ENCODE results near the gene AGBL5.

- PRO-cap = no peak
These were observed 49.6 kb upstream of the GAREM2 start for GRCh38 chr2:26123162-26123716.

- PRO-cap = no peak
These were observed 37.5 kb upstream of the GAREM2 start for GRCh38 chr2:26134903-26136248.

- PRO-cap = no peak
These were observed 22.1 kb downstream of the HADHA start for GRCh38 chr2:26222275-26222833.

GRCh38 chr2:26245685-26246397 is 1.1 kb downstream of the HADHB start:
- PRO-cap = no peak

DNA sequence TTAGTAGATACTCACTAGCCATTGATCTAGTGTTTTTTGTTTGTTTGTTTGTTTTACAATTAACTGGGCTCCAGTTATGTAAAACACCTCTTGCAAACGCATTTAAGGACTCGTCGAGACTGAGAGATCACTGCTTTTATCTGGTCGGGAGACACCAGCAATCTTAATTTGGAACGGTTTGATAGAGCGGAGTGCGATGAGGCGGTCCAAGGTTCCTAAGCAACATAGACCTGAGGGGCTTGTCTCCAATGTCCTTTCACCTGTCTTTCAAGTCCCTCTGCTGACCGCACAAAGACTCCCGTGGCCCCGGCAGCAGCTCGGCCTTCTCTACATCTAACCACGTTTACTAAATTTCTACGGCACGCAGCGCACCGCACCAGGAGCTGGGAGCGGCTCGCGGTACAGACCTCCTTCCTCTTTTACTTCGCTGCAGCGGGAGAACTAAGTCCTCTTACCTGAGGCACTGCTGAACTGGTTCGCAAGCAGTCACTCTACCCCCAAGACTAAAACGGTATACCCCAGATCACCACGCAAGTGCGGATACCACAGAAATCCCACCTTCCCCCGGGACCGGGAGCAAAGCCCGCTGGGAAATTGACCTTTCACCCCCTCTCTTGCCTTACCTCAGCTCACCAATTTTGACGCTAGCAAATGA is 560 bp upstream of the SELENOI start:
- PRO-cap = bidirectional peak, plus-strand start at position 349 of the sequence, minus-strand start at position 335 of the sequence; bidirectional peak, plus-strand start outside the sequence, minus-strand start at position 566 of the sequence

- PRO-cap = no peak
These were observed 11.9 kb upstream of the DRC1 start for GRCh38 chr2:26389933-26390169.

DNA sequence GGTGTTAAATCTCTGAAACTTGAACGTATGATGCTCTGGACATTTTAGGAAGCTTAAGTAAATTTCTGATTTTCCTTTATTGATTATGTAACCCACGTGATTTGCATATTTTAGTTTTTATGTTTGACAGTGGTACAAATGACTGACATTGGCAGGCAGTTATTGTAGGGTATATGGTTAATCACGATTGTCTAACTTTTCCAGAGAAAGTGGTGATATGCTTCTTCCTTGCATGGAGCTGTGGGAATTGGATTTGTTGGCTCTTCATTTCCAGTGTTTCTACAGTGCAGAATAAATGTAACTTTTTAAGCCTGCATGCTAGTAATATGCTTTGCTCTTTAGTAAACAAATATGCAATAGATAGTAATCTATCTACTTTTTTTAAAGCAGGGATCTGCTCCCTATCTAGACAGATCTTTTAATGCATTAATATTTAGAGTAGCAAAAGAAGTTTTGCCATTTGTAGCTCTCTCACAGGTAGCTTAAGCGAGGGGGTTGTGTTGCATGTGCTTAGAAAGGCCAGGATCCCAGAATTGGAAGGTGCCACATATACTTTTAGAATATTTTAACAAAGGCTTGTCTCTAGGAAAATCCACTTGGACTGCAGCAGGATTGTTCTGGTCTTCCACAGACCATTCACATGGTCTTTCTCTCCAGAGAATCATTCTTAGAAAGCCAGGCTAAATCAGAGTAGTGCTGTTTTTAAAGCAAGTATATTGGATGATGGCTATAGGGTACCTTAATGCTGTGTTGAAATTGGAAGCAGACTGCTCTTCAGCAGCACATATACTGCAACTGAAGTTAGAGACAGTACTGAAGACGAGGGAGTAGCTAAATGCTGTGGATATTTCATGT is 8.5 kb upstream of the DRC1 start:
- PRO-cap = no peak

GRCh38 chr2:26691768-26692212 is 732 bp upstream of the KCNK3 start:
- PRO-cap = no peak

DNA sequence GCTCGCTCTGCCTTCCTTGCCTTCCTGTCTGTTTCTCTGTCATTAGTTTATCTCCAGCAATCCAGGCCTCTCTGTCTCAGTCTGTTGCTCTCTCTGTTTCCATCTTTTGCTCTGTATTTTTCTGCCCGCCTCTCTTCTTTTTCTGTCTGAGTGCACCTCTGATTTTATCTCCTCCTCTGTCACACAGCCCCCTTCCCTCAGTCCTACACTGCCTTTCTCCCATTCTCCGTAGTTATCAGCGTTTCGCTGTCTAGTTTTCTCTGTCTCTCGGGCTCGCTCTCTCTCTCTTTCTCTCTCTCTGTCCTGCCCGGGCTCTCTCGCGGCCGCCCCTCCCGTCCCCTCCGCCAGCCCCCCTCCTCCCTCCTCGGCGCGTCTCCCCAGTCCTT is 316 bp upstream of the KCNK3 start:
- PRO-cap = bidirectional peak, plus-strand start outside the sequence, minus-strand start at position 293 of the sequence

DNA sequence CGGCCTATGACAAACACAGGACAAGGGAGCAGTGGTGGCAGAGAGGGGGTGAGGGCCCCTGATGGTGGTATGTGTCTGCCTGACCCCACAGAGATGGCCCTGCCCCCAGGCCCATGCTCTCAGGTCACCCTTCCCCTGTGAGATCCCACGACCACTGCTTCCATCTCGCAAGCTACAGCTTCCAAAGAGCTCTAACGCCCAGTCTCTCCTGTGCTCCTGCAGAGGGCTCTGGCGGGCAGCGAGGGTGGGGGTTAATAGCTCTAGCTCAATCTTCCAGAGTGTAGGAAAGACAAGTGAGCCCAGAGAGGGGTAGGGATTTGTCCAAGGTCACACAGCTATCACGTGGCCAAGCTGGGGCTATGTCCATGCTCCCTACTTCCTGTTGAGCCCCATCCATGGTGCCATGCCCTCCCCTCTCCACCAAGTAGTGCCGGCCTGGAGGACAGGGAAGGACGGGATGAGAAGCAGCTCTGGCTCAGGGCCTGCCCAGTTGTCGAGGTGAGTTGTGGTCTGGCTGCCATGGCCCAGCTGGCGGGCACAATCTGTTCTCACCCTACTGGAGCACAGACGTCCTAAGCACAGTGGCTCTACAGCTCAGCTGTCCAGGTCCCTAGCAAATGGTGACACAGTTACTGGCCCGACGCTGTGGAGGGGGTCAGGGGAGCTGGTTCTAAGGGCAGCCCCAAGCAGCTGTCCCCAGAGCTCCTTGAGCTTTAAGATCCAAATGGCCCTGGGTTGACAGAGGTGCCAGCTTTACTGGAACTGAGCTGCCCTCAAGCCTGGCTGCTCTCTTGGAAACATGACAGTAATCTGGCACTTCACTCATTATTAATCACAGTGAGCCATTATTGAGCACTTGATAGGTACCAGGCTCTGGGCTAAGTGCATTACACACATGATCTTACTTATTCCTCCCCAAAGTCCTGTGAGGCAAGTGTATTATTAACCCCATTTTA is 32.8 kb downstream of the KCNK3 start:
- PRO-cap = no peak

DNA sequence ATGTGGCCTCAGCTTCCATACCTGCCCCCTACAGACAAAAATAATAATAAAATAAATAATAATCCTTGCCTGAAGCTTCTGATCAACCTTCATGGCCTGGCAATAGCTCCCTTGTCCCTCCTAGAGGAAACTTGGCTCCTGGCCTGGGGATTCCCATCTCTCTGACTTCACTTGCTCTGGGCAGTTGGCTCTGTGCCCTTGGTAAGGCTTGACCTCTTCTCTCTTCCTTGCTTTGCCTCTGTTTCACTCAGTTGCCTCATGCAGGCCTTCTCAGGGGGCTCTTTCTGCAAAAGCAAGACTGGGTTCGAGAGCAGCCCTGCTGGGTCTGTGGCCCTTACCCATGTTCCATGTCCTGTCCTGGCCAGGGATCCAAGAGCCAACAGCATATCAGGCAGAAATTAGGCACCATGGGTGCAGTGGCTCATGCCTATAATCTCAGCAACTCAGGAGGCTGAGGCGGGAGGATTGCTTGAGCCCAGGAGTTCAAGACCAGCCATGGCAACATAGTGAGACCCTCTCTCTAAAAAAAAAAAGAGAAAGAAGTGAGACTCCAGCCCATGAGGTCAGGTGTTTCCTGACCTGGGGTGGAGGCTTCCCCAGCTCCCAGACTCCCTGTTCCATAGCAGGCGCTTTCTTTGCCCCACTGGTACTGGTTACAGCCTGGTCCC is 7.3 kb downstream of the SLC35F6 start:
- PRO-cap = no peak

GRCh38 chr2:26771949-26773125 is 8.3 kb downstream of the SLC35F6 start:
- PRO-cap = unidirectional peak, minus-strand start at chr2:26772477

- PRO-cap = no peak
These were observed 1.6 kb upstream of the DPYSL5 start for GRCh38 chr2:26846396-26846641.

DNA sequence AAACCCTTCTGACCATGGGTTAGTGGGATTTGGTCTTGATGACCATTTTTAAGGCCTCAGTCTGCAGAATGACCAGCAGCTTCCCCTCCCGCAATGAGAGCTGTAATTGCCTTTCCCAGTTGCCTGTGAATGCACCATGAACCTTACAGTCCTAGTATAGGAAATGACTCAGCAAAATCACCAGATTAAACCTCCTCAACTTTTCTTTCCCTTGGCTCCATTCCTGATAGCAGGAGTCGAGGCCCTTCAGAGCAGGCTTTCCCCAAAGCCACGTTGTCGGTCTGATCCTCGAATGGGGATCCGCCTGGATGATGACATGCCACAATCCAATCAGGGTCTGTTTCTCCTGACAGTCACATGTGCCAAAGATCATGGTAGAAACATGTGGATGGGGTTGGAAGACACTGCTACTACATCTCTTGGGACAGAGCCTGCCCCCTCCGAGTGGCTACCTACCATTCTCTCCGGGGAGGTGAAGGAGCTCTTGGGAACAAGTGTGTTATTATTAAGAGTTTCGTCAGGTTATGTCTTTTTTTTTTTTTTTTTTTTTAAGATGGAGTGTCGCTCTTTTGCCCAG is 16.8 kb upstream of the TMEM214 start:
- PRO-cap = no peak

DNA sequence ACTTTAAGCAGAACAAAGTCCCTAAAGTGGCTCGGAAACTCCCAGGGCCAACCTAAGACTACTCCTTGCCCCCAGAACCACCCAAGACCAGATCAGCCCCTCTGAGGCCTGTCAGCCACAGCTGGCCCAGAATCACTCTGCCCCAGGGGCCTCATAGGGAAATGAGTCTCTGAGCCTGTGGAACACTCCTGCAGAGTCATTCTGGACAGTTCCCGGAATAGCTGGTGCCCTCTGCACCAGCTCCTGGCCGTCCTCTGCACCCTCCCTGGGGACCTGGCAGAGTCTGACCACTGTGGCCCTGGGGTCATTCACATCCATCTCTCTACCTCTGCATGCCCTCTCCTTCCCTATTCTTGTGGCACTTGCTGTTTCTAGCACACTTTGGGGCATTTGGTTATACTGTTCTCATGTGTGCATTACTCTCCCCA is 14.6 kb upstream of the TMEM214 start:
- PRO-cap = no peak

DNA sequence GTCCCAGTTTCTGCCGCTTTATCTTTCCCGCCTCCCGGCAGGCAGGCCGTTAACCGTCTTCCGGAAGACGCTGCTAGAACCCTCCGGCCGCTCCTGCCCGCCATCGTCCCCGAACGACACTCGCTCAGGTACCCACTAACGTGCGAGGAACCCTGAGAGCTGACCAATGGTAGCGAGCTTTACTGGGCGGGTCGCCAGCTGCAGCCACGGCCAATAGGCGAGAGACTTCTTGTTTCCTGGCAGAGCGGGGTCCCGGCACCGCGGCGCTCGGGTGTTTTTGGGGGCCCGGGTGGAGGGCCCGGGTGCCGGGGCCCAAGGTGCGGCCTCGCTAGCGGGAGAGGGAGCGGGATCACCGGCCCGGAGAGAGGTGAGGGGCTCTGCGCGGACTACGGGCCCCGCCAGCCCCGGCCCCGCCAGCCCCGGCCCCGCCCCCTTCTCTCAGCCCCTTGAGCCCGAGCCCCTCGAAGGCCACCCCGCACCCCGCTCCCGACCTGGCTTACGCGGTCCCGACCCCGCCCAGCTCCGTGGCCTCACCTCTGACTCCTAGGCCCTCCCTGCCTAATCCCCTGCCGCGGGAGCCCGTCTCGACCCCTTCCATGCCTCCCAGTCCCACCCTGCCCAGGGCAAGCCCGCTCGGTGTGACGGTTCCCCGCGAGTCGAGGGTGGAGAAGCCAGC is at the start of gene AGBL5:
Gene AGBL5 (plus strand): TSS at position 242 of the 676 bp plus-strand sequence.
- PRO-cap = bidirectional peak, plus-strand start at position 242 of the sequence, minus-strand start at position 122 of the sequence

GRCh38 chr2:27052103-27052641 is 704 bp downstream of the AGBL5 start:
- PRO-cap = no peak

- PRO-cap = no peak
These were observed 774 bp downstream of the CGREF1 start for GRCh38 chr2:27118147-27118560.

- PRO-cap = no peak
These were observed 1.8 kb upstream of the ABHD1 start for GRCh38 chr2:27121659-27122327.

- PRO-cap = no peak
These were observed 3.3 kb downstream of the PREB start for GRCh38 chr2:27130958-27131646.